ENCODE results near the gene KCTD12.

DNA sequence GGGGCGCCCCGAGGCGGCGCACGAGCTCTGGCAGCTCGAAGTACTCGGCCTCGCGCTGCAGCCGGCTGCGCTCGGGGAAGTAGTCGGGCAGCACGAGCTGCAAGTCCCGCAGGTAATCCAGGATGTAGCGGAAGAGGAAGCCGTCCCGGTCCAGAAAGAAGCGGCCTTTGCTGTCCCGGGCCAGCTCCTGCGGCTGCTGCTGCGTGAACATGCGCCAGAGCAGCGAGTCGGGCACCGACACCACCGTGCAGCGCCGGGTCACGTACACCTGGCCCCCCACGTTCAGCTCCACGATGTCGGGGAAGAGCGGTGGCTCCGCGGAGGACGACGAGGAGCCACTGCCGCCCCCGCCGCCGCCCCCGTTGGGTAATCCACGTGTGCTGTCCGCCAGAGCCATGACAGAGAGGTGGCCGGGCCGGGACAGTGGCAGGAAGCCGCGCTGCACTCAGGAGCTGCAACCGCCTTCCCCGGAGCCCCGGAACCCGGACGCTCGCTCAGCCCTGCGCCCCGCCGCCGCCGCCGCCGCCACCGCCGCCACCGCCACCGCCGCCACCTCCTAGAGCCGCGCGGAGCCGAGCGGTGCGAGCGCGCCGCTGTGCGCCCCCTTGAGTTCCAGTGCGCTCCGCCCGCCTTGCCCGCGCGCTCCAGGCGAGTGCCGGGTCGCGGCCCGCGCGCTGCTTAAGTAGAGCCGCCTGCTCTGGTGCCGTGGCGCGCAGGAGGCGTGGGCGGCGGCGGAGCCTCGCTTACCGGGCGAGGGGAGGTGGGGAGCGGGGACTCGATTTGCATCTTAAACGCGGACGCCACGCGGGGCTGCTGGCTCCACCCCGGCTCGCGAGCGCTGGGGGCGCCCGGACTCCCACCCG is at the start of gene KCTD12:
Gene KCTD12, minus strand, starts transcription at position 654 of the 863 bp plus-strand sequence.
- PRO-cap, result bidirectional peak, plus-strand start outside the sequence, minus-strand start at position 654 of the sequence
- RAMPAGE, long total RNA, 4 experiments, result no peak in any of the 4 experiments

DNA sequence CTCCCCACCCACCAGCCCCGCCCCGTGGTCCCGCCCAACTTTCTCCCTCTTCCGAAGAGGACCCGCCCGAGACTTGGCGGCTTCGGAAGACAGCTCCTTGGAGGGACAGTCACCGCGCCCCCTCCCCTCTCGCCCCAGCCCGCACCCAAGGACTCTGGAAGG is 291 bp upstream of the KCTD12 start:
- PRO-cap, result bidirectional peak, plus-strand start at position 54 of the sequence, minus-strand start outside the sequence
- RAMPAGE, long total RNA, 4 experiments, result no peak in any of the 4 experiments

DNA sequence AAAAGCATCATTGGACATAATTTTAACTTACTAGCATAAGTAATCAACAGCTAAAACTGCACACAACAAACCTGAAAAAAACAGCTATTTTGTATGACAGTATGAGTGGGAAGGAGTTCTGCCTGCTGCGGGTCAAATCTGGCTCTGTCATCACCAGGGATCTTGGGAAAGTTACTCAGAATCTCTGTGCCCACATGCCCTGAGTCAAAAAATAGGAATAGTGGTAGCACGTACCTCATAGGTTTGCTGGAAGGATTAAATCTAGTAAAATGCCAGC is 1.1 kb downstream of the CLN5 start:
- PRO-cap, result unidirectional peak, minus-strand start at position 146 of the sequence
- RAMPAGE, long total RNA, 4 experiments, result no peak in any of the 4 experiments

DNA sequence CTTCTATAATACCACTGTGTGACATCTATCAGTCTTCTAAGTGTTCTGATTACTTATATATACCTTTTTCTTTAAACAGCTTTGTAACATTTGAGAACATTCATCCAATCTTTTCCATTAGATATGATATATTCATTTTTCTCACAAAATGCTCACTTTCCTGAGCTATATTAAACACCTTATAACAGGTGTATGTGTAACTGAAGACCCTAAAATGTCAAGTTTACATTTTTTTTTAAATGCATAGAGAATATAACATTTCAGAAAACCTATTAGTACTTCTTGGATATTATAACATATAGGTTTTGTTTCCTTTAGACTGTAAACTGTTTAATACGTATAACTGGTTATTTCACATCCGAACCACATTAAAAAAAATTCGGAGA is 14.7 kb downstream of the CLN5 start:
- PRO-cap, result no peak
- RAMPAGE, long total RNA, 4 experiments, result start-site peak on the minus strand in 1 of 4 experiments, centred at position 147 of the sequence, 107 reads per replicate

DNA sequence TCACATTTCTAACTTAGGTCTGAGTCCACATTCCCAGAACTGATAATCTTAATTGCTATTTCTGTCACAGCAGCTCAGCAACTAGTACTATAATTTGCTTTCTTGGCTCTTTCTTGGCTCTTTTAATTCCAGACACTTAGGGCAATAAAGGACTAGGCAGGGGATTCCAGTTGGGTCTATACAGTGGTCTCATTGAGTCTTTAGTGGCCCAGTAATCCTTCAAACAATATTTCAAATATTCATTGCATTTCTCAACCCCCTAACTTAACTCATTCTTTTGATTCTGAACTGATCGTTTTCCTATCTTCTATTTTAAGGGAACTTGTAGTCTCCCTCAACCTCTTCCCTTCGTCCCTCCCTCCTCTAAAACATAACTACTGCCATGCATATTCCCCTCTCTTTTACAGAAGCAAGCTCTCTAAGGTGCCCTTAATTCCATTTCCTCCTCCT is 109.5 kb upstream of the FBXL3 start:
- PRO-cap, result no peak
- RAMPAGE, long total RNA, 4 experiments, result no peak in any of the 4 experiments

DNA sequence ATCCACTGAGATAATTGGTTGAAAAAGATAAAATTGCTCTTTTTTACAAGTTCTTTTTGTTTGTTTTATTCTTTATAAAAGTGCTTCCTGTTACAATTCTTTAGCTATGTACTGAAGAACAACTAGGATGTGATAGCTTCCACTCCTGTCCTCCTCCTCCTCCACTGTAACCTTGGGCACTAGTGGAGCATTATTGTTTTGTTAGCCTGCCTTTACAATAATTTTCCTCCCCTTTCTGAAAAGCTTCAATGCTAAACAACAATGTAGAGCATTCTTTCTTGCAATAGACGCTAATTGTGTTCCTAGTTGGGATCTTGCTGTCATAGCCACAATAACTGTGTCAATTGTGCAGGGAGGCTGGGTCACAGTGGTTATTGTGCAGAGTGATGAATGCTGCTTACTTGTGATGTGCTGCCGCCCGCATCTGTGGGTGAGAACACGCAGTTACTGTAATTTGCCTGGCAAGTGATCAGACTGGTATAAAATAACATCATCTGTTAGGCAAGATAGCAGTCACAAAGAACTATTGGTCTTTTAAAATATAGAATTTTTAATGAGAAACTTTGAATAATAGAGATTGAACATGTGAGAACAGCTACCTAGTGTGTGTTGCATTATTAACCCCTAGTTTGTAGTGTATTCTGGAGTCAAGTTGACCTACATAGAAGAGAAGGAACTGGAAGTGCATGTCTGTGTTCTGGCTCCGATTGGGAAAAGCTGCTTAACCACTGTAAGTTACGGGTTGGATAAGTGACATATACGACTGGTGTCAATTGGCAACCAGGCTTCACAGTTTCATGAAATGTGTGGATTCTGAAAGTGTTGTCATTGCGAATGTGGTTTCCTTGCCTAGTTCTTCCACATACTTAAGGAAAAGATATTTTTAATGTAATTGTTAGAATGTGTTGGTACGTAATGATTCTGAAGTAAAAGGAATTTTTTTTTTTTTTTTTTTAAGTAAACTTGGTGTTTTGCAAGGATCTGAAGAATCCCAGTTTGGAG is 43.5 kb downstream of the SLAIN1 start:
- PRO-cap, result no peak
- RAMPAGE, long total RNA, 4 experiments, result no peak in any of the 4 experiments

GRCh38 chr13:77853676-77853889 is 65.0 kb downstream of the EDNRB start:
- PRO-cap, result no peak
- RAMPAGE, long total RNA, 4 experiments, result no peak in any of the 4 experiments

DNA sequence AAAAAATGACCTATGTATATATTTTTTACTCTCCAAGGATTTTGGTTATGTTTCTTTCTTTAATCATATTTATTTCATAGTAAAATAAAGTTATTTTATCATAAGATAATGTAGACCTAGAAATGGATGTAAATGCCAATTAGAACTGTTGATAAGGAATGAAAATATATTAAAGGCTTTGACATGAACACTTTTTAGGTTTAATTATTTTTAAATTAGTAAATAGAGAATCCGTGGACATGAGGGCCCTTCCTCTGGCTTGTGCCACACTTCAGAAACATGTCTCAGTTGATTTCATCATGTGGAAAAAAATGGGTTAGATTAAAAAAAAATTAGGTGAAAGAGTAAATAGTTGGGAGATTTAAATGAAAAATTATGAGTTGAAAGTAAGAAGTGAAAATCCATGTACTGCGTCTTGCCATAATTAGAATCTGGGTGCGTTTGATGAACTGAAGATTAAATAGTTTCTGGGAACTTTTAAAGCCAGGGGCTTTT is 61.7 kb upstream of the EDNRB start:
- PRO-cap, result no peak
- RAMPAGE, long total RNA, 4 experiments, result no peak in any of the 4 experiments

GRCh38 chr13:78045781-78046367 is 127.2 kb upstream of the EDNRB start:
- PRO-cap, result no peak
- RAMPAGE, long total RNA, 4 experiments, result no peak in any of the 4 experiments

- PRO-cap, result no peak
- RAMPAGE, long total RNA, 4 experiments, result no peak in any of the 4 experiments
Measured at GRCh38 chr13:78660026-78660986, 1.4 kb upstream of the OBI1 start.

GRCh38 chr13:78799558-78800011 is 140.6 kb upstream of the OBI1 start:
- PRO-cap, result no peak
- RAMPAGE, long total RNA, 4 experiments, result no peak in any of the 4 experiments

DNA sequence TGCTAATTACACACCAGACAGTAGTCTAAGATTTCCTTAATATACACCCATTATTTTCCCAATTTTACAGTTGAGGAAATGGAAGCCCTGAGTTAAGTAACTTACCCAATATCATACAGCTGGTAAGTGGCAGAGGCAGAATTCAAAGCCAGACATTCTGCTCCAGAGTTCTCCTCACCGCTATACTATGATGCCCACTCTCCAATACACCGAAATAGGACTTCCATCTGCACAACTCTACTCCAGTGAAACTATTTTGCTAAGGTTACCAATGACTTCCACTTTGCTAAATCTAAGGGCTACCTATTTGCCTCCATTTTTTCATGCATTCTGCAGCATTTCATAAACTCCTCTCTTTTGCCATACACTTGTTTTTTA is 2.5 kb downstream of the RBM26 start:
- PRO-cap, result no peak
- RAMPAGE, long total RNA, 4 experiments, result no peak in any of the 4 experiments

DNA sequence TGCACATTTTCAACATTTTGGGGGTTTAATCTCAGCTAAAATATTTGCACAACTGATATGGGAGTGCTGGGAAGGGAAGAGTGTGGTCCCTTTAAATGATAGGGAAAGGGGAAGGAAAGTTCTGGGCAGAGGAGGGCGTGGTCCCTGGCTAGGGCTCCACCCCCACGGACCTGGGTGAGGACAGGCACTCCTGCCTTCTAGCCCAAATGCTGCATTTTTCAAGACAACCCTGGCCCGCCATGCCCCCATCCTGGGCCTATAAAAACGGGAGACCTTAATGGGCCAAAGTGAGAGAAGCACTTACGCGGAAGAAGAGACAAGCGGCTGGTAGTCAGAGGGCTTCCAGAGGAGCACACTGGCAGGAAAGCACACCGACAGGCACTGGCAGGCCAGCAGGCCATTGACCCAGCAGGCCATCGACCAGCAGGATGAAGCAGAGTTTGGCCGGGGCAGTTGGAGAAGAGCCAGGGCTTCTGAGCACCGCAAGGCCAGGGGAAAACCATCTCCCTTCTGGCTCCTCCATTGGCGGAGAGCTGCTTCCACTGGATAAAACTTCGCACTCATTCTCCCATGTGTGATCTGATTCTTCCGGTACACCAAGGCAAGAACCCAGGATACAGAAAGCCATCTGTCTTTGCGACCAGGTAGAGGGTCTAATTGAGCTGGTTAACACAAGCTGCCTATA is 266.6 kb downstream of the SPRY2 start:
- PRO-cap, result no peak
- RAMPAGE, long total RNA, 4 experiments, result no peak in any of the 4 experiments

GRCh38 chr13:80131229-80131699 is 209.7 kb downstream of the SPRY2 start:
- PRO-cap, result bidirectional peak, plus-strand start at chr13:80131471, minus-strand start at chr13:80131342
- RAMPAGE, long total RNA, 4 experiments, result no peak in any of the 4 experiments

DNA sequence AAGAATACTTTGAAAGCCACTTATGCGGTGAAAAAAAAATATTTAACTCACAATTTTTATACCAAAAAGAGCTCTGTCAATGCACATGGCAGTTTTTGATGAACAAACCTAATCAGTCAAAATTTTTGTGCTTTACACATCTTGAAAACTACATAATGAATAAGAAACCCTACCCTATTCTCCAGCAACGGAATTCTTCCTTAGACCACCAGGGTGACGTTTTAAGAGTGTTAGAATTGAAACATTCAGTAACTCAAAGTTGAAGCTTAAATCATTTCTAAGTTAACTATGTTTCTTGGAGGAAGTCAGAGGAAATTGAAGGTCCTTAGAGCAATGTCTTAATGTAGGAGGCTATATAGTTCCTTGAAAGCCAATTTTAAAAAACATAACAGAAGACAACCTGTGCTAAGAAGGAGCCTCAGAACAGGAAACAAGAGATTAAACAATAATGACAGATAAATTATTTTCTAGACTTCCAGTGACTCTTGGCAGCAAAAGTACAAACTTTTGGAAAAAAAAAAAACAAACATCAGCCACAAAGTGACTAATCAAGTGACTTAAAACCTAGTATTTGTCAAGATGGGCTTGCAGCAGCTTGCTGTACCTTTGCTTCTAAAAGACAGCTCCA is 6.3 kb downstream of the SPRY2 start:
- PRO-cap, result no peak
- RAMPAGE, long total RNA, 4 experiments, result no peak in any of the 4 experiments

- PRO-cap, result bidirectional peak, plus-strand start at chr13:80341429, minus-strand start at chr13:80341126
- RAMPAGE, long total RNA, 4 experiments, result no peak in any of the 4 experiments
Measured at GRCh38 chr13:80341225-80342138, 556 bp upstream of the SPRY2 start.

- PRO-cap, result no peak
- RAMPAGE, long total RNA, 4 experiments, result no peak in any of the 4 experiments
Measured at GRCh38 chr13:80458516-80459047, 117.7 kb upstream of the SPRY2 start.

DNA sequence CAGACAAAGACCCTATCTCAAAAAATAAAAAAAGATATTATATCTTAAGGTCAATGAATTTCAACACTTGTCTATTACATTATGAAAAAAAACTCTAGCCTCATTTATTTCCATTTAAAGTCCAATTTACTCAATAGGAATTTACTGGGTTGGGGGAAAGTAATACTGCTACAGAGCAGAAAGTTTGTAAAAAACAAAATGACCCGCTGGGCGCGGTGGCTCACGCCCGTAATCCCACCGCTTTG is 745.8 kb downstream of the SLITRK1 start:
- PRO-cap, result no peak
- RAMPAGE, long total RNA, 4 experiments, result no peak in any of the 4 experiments

DNA sequence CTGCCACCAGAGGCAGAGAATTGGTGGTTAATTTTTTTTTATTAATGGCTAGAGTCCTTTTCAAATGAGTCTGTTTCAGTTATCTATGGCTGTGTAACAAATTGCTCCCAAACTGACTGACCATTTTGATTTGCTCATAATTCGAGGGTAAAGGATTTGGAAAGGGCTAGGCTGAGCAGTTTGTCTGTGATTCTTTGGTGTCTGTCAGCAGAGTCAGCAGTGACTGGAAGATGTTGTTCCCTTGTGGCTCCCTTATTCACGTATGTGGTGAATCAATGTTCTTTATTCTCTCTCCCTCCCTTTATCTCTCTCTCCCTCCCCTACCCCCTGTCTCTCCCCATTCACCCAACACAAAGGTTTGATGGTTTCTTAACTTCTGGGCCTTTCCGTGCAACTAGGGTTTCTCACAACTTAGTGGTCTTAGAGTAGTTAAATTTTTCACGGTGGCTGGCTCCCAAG is 772.4 kb upstream of the SLITRK1 start:
- PRO-cap, result no peak
- RAMPAGE, long total RNA, 4 experiments, result no peak in any of the 4 experiments

DNA sequence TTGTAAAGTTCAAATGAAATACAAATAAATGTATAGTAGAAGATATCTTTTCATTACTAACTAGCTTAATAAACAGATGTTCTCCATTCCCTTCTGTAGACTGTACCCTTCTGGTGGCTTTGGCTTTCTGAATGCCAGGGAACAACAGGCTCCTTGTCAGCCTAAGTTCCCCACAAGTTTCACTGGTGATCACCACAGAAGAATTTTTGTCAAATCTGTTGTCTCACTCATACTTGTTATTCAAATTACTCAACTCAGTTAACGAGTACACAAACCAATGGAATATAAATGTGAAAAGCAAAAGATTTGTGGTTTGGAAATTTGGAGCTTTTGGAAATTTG is 154.4 kb upstream of the SLITRK5 start:
- PRO-cap, result unidirectional peak, minus-strand start at position 129 of the sequence
- RAMPAGE, long total RNA, 4 experiments, result no peak in any of the 4 experiments

Data from gastroesophageal sphincter (tissue), 4 donors.